Hair follicle dermal papilla cell (primary cell): ENCODE measurements around the gene ENTR1.

DNA sequence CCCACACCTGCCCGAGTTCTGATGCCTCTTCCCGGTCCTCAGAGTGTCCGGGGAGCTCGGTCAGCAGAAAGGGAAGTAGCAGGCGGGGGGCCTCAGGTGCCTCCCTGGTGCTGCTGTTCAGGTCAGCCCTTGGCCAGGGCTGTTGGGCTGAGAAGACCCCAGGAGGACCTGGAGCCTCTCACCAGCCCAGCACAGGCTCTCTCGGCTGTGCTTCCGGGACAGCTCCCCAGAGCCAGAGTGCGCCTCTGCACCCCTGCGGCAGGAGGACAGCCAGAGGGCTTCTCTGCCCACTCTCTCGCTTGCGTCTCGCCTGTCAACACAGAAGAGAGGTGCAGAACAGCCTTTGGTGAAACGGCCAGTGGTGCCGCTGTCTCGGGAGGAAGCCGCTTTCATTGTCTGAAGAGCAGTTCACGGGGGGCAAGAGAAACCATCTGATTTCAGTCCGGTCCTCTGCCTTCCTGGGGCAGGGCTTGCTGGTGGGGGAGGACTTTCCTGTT is 3.7 kb upstream of the NACC2 start:
- CAGE, long polyA plus RNA = no peak

- CAGE, long polyA plus RNA = no peak
Measured at GRCh38 chr9:136109134-136110171, 9.2 kb downstream of the TMEM250 start.

DNA sequence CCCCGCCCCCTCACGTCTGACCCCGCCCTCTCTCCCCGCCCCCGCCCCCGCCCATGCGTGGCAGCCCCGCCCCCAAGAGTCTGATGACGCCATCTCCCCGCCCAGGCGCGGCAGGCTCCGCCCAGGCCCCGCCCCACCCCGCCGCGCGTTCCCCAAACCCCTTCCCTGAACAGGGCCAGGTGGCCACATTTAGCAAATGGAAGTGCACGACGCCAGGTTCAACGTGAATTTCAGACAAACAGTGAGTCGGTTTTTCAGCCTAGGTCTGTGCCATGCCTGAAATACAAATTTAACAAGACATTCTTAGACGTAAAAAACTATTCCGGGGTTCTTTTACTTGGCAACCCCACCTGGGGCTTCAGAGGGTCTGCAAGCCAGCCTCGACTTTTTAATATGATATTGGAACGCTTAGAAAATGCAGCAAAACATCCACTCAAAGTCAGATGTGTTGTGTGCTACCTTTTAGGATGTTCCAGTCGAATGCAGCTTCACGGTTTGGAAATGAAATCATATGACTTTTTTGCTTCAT is 355 bp upstream of the QSOX2 start:
- CAGE, long polyA plus RNA = no peak

DNA sequence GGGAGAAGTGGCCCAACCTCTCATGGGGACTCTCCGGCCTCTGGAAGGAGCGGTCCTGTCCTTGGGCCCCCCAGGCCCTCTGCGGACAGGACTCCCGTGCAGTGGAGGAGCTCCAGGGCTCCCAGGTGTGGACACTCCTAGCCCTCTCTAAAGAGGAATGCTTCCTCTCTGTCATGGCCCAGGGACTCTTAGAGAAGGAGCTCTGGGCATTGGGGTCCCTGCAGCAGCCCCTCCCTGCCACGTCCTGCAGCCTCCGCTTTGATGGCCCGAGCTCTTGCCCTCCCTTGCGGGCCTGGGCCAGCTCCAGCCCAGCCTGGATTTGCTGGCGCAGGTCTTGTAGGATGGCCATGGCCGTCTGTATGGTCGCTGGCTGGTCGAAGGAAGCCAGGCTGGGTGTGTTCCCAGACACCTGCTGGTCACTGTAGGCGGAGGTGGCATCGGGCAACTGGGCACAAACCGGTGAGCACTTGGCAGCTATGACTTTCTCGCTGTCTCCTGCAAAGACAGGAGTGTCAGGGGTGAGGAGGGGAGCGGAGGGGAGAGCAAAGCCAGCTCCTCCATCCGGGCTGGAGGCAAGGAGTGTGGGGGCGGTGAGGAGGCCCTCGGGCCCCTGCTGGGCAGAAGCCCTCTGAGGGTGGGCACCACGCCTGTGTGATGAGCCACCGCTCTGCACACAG is 12.6 kb downstream of the CCDC187 start:
- CAGE, long polyA plus RNA = no peak

DNA sequence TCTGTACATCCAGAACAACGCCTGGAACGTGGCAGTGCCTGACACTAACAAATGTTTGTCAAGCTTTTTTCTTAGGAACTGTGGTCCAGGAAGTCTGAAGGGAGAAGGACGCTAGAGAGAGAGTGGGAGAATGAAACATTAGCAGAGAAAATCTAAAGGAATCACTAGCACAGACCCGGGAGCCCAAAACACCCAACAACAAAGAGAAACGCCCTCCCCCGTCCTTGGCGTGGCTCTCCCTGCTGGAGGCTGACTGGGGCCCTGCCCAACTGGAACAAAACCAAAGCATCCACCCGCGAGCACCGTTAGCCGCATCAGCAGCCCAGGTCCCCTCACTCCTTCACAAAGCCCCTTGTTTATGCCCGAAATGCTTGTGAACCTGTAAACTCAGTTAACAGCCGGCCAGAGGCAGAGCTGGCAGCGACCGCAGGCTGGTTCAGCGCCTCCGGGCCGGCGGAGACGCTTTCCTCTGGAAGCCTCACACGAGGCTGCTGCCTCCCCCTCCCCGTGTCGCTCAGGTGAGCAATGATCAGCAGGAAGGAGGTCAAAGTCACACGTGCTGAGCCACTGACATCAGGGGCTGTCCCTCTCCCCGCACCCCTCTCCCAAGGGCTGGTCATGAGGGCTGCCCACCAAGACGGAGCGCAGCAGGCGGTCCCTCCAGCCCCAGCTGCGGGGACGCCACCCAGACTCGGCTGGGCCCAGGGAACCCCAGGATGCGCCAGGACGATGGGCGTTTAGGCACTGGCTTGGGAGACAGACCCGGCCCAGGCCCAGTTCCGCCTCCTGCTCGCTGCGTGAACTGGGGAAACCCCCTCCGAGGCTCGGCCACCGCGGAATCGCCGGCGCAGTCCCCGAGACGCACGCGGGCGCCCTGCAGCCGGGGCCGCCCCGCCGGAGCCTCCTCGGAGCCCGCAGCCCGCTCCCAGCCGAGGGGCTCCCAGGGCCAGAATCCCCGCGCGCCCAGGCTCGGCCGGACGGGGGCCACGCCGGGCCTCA is 674 bp downstream of the SNAPC4 start:
- CAGE, long polyA plus RNA = no peak

DNA sequence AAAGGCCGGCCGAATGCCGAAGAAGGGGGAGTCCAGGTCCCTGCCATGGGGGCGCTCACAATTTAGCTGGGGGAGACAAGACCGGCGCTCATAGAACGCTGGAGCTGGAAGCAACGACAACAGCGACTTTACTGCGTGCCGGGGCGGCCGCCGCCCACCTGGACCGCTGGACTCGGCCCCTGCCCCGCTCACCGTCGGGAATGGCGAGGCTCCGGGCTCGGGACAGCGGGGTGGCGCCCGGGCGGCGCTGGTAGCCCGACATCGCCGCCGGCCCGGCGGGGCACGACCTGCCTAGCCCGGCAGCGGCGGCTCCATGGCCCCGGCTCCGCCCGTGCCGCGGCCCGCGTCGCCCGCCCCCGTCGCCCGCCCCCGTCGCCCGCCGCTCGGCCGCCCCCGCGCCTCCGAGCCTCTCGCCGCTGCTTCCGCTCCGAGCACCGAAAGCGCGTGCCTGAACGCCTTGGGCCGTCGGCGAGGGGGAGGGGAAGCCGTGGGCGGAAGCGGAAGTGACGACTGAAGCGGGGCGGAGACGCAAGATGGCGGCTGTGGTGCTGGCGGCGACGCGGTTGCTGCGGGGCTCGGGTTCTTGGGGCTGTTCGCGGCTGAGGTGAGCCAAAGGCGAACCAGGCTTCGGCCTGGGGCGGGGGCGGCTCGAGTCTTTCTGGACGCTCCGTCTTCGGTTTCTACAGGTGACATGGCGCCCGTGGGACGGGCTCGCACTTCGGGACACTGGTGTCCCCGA is at the start of gene ENTR1:
Gene ENTR1 (minus strand): TSS at position 479 of the 739 bp plus-strand sequence.
- CAGE, long polyA plus RNA = no peak

- CAGE, long polyA plus RNA = no peak
Measured at GRCh38 chr9:136438090-136439439, 1.1 kb downstream of the INPP5E start.

GRCh38 chr9:136476396-136476952 is 6.4 kb downstream of the SEC16A start:
- CAGE, long polyA plus RNA = no peak

GRCh38 chr9:136515328-136516401 is 30.2 kb downstream of the NOTCH1 start:
- CAGE, long polyA plus RNA = no peak

DNA sequence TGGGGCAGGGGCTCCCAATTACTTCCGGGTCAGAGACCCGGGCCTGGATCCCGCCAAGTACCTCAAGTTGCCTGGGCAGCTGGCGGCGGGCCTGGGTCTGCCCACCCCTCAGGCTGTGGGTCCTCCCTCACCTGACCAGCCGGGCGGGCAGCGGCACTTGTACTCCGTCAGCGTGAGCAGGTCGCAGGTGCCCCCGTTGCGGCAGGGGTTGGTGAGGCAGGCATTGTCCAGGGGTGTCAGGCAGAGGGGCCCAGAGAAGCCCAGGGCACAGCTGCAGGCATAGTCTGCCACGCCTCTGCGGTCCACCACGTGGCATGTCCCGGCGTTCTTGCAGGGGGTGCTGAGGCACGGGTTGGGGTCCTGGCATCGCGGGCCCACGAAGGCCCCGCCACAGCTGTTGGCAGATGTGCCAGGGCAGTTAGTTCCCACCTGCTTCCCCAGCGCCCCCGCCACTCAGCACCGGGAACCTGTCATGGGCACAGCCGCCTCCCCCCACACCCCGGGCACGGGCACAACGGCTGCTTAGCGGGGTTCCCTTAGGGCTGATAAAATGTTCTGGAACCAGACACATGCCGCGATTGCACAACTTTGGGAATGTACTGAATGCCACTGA is 22.2 kb downstream of the NOTCH1 start:
- CAGE, long polyA plus RNA = no peak

GRCh38 chr9:136531066-136532231 is 14.4 kb downstream of the NOTCH1 start:
- CAGE, long polyA plus RNA = no peak

DNA sequence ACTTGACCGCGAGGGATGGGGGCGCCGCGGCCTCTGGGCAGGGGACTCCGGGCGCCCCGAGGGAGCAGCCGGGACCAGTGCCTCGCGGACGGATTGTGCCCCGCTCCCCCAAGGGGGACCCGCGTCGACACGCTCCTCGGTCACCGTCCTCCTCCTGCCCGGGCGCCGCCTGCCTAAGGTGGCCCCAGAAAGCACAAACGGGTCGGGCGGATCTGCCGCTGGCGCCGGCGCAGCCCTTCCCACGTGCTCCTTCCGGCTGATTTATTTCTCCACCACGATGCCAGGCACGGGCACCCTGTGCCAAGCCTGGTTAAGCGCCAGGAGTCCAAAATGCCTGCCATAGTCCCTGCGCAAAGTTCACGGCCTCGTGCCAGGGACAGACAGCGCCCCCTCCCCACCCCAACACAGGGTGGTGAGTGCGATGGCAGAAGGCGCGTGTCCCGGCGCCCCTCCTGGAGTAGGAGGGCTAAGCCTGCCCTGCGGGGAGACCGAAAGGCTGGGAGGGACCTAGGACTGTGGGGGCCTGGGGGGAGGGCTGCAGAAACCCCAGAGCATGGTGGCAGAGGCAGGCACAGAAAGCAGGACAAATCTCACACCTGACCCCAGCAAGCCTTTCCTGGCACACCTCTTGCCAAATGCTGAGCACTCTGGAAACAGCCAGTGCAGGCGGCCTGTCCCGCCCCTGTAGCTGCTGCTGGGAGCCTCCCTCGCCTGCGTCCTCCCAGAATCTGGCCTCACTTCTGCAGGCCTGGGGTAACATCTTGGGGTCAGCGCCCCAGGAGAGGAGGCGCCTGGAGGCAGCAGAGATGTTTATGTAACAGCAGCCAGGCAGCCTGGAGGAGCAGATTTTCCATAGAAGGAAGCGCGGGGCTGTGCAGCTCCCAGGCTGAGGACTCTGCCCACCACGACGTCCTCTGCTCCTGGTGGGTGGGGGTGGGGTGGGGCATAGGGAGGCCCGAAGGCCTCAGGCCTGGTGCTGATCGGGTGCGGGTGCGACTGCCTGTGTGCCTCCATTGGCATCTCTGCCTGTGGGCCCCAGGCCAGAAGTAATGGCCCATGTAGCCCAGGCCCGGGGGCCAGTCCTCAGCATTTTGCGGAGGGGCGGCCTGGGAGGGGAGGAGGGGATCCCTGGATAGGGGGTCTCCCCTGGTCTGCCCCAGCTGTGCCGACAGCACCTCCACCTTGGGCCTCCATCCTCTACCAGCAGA is 1.2 kb upstream of the NOTCH1 start:
- CAGE, long polyA plus RNA = no peak

DNA sequence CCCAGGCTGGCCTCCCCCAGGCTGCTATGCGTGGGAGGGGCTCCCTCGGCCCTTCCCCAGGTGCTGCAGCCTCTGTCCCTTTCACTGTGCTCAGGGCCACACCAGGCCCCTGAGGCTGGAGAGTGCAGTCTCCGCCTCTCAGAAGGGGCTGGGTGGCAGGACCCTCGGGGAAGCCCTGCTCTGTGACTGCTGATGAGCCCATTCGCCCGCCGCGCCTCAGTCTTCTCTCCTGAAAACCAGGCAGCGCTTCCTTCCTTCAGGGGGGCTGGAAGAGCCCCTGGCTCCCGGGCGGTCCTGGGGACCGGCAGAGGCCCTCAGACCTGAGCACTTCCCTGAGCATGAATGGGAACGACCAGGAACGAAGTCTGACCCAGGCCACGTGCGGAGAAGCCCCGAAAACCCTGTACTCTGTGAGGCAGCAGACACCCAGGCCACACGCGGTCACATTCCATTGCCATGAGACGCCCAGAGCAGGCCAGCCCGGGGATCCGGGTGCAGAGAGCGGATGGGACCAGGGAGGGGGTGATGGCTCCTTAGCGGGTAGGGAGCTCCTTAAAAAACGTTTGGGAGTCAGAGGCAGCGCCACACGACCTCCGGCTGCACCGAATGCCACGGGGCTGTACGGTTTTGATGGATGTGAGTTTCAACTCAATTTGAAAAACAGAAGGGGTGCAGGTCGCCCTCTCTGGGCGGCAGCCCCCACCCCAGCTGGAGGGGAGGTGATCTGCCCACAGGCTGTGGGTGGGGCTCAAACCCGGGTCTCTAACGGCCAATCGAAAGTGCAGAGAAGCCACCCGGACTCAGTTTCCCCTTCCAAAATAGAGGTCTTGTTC is 22.1 kb upstream of the NOTCH1 start:
- CAGE, long polyA plus RNA = no peak

- CAGE, long polyA plus RNA = no peak
Measured at GRCh38 chr9:136656744-136657555, 5.8 kb upstream of the EGFL7 start.

DNA sequence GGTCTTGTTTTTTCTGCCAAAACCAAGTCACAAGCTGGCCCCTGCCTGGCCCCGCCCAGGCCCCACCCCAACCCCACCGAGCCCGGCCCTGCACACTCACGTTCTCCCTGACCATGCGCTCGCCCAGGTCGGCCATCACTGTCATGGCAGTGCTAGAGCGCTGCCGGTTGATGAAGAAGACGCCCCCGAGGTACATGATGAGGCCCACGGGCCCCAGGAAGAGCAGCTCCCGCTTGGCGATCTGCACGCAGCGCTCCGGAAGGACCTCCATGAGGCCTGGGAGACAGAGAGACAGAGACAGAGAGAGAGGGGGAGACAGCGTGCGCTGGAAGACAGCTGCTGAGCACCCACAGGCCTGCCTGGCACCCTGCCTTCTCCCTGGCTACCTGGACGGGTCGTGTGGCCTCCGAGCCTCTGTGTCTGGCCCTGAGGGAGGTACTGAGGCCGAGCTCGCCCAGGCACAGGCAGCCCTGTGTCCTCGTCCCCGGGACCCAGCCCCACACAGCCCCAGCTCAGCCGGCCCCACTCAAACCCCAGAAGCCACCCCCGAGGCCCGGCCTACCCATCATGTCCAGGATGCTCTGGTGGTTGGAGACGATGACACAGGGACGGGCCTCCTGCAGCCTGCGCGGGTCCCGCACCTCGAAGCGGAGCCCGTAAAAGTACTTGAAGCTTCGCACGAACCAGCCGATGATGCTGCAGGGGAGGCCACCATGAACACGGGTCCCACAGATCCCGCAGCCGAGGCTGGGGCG is 10.2 kb downstream of the AGPAT2 start:
- CAGE, long polyA plus RNA = no peak

DNA sequence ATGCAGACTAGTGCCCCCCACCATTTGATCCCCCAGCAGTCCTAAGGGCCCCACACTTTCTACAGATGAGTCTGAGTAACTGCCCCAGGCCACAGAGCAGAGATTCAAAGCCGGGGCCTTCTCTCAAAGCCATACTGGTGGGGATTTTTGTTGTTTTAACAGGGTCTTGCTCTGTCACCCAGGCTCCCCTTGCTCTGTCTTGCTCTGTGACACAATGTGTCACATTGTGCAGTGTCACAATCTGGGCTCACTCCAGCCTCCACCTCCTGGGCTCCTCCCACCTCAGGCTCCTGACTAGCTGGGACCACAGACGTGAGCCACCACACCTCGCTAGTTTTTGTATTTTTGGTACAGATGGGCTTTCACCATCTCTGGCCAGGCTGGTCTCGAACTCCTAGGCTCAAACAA is 8.7 kb downstream of the AGPAT2 start:
- CAGE, long polyA plus RNA = no peak

DNA sequence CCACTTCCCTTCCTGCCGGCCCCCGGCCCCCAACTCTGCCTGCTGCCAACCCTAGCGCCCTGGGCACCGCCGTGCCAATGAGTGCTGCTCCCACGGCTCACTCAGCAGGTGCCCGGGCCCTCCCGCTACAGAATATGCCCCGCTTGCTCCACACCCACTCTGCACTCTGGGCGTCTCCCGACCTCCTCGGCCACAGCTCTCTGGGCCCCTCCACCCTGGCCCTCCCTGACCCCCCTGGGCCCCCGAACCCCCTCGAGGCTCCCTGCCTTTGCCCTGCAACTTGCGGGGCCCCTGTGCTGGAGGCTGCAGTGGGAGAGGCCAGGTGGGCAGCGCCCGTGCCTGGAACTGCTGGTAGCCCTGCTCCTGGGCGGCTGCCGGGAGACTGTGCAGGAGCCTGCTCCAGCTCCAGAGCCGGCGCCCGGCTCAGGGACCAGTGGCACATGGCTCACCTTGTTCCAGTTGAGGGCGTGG is 367 bp downstream of the LCN10 start:
- CAGE, long polyA plus RNA = no peak

GRCh38 chr9:136765713-136766091 is 1.4 kb upstream of the LCN15 start:
- CAGE, long polyA plus RNA = no peak

DNA sequence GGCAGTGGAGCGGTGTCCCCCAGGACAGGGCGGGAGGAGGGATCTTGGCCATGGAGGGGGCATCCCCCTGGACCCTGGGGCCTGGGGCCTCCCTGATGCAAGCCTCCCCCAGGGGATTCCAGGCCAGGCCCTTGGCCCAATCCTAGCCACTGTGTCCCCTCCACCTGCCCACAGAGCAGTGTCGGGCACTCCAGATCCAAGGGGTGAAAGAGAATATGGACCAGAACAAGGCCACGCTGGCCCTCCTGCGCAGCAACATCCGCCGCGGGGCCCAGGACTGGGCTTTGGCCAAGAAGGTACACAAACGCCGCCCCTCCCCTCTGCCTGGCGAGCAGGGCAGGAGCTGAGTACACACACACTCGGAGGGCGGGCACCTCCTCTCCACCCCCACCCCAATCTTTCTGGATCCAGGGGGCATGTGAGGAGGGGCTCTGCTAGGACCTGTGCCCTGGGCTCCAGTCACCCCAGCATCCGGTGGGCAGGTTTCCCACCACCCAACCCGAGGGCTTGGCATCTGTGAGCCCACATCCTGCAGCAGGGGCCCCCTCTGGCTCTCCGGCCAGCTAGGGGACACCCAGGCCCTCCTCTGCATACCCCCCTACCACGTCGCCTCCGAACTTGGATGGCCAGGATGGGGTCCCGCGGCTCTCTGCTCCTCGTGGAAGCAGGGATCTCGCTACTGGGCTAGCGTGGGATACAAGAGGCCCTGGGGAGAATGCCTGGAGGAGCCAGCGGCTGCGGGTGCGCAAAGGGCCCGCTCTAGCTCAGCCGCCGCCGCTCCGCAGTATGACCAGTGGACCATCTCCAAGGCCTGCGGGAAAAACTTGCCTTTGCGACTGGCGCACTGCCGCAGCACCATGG is 3.0 kb downstream of the CCDC183 start:
- CAGE, long polyA plus RNA = no peak

GRCh38 chr9:136840531-136841125 is 1.6 kb upstream of the AJM1 start:
- CAGE, long polyA plus RNA = no peak